ENCODE measurements around a stretch of chr20.

GRCh38 chr20:47989648-47990441, 204.6 kb upstream of the SULF2 start:
- PRO-cap = no peak

- PRO-cap = no peak
These were observed 368.2 kb upstream of the SULF2 start for GRCh38 chr20:48153336-48154055.

DNA sequence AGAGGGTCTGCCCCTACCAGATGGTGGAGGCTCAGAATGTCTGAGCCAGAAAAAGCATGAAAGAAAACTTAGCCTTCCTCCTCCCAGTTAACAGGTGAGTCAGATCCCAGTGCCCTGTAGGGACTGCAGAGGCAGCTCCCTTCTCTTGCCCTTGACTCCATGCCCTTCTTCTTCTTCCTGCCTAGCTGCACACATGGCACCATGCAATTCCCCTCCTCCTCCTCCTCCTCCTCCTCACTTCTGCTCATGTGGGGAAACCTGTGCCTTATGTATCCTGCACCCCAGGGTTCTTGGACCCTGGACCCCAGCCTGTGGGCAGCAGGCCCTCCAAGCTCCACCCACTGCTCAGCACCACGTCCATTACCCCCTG, 410.1 kb upstream of the SULF2 start:
- PRO-cap = no peak

- PRO-cap = no peak
These were observed 453.4 kb downstream of the PREX1 start for GRCh38 chr20:48374261-48374974.

DNA sequence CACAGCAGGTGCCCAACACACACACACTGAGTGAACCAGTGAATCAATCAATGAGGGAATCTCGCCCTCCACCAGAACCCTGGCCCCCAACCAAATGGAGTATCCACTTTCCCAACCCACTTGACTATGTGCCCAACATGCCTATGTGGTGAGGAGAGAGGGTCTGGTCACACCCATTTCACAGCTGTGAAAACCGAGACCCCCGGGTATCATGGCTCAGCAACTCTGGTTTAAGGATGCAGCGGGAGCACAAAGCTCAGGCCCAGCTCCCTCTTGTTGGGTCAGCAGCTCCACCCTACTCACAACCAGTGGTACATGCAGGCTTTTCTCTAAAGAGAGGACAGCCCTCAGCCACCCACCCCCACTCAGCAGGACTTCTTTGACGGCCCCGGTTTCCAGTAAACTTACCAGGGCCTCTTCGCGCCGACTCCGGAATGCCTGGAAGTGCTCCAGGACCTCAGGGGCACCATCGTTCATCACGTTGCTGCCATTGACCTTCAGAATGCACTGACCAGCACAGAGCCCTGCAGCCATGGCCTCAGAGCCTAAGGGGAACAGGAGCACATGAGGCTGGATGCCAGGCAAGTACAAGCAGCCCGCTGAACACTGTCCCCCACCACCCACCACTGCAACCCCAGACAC, 174.7 kb downstream of the PREX1 start:
- PRO-cap = no peak

DNA sequence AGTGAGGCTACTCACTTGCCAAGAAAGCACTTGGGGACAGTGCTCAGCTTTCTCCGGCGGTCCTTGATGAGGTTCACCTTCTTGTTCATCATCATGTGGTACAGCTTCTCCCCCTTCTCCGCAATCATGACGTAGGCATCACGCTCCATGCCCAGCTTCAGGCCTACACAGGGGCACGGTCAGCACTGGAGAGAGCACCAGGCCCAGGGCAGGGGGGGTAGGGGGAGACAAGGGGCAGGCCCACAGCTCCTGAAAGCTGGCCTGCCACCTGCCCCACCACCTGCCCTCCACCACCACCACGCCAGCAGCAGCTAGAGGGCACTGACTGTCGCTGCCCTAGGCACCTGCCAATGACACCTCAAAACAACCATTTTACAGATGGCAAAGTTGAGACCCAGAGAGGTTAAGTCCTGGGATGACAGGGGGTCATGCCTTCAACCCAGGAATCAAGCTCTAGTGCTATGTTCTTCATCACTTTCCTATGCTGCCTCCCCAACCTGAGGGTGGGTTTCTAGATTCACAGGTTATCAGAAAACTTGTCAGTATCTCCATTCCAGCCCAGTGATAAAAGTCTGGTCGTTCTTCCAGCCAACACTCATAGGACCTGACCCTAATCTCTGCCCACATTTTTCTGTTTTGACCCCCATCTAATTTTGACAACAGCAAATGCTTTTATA, 139.0 kb downstream of the PREX1 start:
- PRO-cap = no peak

GRCh38 chr20:48690686-48691366, 137.0 kb downstream of the PREX1 start:
- PRO-cap = no peak

DNA sequence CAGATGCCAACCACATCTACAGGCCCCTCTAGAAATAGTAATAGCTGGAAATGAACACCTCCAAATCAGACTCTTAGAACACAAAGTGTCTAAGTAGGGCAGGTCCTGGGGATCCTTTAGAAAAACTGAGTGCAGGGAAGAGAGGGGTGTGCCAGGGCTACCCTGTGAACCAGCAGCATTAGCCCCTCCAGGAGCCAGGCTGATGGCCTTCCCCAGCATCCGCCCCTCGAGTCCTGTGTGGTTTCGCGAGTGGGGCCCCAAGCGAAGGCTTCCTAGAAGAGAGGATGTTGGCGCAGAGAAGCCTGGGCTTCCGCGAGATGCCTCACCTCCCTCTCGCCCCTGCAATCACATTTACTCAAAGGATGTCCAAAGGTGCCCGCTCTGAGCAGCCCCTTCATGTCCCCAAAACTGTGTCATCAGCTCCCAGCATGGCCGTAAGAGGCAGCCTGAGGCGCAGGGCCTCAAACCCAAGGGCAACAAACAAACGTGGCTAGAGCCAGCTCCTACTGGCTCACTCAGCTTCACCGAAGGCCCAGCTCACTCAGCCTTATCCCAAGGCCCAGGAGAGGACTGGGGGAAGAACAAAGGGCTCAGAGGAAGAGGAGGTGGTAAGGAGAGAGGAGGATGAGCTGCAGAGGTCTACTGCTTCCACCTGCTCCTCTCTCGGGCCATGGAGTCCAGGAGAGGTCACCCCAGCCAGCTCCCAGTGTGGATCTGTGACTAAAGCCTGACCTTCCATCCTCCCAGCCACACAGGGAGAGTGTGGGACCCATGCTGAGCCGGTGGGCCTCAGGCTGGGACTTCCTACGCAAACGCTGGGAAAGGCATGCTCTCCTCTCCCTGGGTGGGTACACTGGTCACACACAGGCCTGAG, 111.6 kb downstream of the PREX1 start:
- PRO-cap = no peak

DNA sequence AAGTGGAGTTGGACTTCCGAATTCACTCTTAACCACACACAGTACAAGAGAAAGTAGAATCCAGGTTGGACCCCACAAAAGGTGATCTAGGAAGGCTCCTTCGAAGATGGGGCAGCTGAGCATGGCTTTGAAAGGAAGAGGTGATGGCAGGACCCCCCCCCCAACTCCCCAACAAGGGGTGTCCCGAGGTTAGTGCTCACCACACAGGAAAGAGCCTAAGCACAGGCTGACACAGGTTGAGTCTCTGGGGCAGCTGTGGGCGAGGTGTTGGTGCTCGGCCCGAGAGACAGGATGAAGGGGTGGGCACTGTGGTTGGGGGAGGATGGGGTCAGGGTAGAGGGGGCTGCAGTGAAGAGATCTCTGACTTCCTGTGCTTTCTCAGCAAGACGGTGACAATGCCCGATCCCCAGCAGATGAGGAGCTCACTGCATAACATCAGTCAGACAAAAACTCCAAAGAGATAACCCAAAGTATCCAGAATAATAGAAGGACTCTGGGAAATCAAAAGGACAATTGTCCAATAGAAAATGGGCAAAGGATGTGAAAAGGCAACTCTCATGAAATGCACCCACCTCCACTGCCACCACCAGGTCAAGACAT, 108.5 kb downstream of the PREX1 start:
- PRO-cap = no peak

GRCh38 chr20:48738423-48739346, 89.1 kb downstream of the PREX1 start:
- PRO-cap = no peak

DNA sequence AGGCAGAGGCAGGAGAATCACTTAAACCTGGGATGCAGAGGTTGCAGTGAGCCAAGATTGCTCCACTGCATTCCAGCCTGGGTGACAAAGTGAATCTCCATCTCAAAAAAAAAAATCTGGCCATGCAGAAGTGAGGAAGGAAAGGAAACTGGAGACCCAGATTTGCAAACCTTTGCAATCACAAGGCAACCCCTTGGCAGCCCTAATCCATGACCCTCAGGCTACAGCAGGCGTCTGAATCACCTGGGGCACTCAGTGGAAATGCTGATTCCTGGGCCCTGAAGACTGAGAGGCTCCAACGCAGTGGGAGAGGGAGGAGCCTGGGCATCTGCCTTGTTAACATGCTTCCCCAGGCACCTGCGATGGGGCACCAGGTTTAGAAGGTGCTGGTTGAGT, 57.2 kb downstream of the PREX1 start:
- PRO-cap = no peak

- PRO-cap = no peak
These were observed 40.2 kb downstream of the PREX1 start for GRCh38 chr20:48787150-48788409.

GRCh38 chr20:48796990-48798331, 30.3 kb downstream of the PREX1 start:
- PRO-cap = no peak

GRCh38 chr20:48818303-48819050, 9.3 kb downstream of the PREX1 start:
- PRO-cap = no peak

DNA sequence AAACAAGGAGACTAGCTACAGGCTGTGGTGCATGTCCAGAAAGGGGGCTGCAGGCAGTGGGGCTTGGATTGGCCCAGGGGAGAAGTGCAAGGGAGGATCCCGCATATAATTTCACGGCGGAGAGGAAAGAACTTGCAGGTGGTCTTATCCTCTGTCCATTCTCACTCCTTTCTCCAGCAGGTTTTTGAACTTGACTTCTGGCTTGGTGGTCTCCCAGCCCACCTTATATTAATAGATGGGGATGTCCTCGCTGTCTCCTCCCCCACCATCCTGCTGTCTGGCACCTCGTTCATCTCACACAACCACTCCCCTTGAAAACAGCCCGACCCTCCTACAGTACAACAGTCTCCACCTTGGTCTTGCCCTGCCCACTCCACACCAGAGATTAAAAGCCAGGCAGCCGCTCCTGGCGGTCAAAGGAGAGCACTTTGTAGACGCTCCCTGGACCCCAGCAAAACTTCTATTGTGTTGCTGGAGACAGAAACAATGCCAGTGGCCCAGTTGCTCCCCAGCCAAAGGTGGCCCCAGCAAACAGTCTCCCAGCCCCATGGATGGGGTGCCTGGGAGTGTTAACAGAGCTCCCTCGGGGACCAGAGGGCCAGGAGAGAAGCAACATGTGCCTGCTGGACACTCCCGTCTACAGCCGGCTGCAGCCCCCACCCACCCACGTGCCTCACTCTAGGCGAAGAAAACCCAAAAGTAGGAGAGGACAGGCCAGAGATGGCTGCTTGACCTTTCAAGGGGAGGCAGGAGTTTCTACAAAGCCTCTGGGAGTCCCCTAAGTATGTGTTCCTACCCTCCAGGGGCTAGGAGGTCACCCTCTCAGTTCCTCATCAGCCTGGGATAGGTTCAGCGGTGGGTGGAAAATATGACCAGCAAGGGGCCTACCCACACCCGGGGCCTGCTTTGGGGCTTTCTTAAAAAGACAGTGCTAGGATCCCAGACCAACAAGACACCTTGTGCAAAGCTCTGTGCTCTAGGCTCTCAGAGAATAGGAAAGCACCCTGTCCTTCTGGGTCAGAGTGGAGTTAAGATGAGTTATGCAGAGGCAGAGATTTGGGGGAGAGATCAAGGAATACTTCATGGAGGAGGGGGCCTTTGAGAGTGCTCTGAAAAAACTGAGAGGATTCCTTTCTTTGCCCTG, 18.8 kb upstream of the PREX1 start:
- PRO-cap = no peak

GRCh38 chr20:48920013-48920719, 1.3 kb upstream of the ARFGEF2 start:
- PRO-cap = no peak

DNA sequence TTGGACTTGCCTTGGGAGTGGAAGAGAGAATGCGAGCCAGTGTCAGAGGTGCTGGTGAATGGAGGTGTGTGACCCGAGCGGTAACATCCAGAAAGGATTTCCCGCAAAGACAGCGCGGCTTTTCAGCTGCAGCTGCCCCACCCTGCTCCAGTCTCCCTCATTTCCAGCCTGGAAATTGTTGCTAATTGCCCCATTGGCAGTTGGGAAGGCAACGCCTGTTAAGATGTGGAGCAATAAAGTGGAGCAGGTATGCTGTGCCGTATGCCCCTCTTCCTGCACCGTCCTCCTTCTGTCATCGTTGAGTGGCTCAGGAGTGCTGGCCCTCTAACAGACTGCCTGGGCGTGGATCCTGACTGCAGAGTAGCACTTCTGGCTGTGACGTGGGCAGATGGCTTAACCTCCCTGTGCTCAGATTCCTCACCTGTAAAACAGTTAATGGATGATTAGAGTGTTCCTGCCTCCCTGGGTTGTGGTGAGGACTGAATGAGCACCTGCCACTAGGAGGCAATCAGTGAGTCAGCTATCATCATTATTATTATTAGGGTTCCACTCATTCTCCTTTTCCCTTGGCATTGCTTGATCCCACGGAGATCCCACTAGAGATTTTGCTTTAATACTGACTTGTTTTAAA, 11.6 kb downstream of the ARFGEF2 start:
- PRO-cap = no peak

GRCh38 chr20:48938629-48939176, 17.2 kb downstream of the ARFGEF2 start:
- PRO-cap = no peak

DNA sequence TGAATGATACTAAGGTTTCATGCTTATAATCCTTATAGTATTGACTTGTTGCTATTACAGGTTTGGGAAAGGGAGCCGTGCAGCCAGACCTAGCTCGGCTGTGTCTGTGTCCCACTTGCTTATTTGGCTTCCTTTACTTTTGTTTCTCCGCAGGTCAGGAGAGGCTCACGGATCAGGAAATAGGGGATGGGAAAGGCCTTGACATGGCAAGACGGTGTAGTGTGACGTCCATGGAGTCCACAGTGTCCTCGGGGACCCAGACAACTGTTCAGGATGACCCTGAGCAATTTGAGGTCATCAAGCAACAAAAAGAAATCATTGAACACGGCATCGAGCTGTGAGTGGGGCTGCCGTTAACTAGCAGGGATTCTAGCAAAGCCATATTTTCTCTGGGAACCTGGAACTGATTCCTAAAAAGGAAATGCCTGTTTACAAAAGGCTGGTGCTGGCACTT, 54.4 kb downstream of the ARFGEF2 start:
- PRO-cap = no peak

- PRO-cap = no peak
These were observed 5.9 kb downstream of the CSE1L start for GRCh38 chr20:49051650-49052692.